ENCODE results near the gene NDUFB3.

DNA sequence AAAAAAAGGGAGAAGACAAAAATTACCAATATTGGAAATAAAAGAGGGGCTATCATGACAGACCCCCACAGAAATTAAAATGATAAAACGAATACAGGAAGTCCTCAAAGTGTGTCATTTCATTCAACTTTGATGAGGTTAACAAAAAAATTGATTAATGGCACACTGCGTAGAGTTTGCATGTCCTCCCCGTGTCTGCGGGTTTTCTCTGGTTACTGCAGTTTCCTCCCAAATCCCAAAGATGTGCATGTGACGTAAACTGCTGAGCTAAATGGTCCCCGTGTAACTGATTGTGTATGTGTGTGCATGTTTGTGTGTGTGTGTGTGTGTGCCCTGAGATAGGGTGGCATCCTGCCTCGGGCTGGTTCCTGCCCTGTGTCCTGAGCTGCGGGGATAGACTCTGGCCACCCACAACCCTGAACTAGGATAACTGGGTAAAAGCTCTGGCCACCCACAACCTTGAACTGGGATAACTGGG lies 6.1 kb upstream of the CCDC150 start:
- PRO-cap, result no peak

GRCh38 chr2:197307326-197307762 lies 3.2 kb downstream of the ANKRD44 start:
- PRO-cap, result bidirectional peak, plus-strand start at chr2:197307511, minus-strand start at chr2:197307423

DNA sequence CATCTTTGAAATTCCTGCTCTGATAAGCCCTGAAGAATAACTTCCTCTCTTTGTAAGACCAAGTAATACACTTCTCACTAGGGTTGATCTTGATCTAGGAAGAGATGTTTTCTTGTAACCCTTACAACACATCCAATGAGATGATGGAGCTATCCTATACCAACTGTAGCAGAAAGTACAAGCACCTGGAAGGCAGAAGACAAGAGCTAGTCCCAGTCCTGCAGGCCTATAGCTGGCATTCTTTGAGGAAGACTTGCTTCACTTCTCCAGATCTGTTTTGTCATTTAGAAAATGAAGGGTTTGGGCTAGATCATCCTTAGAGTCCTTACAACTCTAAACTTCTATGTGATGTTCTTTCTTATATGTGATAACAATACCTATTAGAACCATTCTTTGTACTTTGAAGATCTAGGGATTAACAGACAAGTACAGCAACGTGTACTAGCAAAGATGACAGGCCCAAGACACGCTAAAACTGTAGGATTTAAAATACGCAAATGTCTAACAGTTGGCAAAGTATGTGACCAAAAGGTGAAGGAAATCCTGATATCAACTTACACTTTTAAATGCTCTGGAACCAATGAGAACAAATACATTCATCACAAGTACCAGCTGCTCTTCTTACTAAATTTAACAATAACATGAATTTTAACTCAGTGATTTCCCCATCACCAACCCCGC lies 1.7 kb downstream of the ANKRD44 start:
- PRO-cap, result unidirectional peak, plus-strand start at position 209 of the sequence; bidirectional peak, plus-strand start outside the sequence, minus-strand start at position 564 of the sequence

DNA sequence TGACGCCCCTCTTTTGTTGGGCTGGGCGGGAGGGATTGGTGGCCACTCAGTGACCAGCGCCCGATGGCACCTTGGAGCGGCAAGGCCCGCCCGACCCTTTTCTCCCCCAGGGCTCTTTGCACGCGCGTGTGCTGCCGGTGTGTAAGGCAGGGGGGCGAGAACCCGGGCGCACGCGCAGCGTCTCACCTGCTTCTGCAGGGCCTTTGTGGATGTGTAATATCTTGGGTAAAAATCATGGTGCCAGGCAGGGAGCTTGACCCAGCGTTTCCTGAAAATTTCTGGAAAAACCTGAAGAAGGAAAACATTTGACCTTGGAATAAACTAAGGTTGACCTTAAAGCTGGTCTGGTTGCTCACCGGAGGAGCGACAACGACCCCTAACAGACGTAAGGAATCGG lies 321 bp downstream of the HSPE1 start:
- PRO-cap, result bidirectional peak, plus-strand start at position 144 of the sequence, minus-strand start at position 194 of the sequence

- PRO-cap, result no peak
These were observed 299.5 kb downstream of the PLCL1 start for GRCh38 chr2:198103836-198104373.

DNA sequence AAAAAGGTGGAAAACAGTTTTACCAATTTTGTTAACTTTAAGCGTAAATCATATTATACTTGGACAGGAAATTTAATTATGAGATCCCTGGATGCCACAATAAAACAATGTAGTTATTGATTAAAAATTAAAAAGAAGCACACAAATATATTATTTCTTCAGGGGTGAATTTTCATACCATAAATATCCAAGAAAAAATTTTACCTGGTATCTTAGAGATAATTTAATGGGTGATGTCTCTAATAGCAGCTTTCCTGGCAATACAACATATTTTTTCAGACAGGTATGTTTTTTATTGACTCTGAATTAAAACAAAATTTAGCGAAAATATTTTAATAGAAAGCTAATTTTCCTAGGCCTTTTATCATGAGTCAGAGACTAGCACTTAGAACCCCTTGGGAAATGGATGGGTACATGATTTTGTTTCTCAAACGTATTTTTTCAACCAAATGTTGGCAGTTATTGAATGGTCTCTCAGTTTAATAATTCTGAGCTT lies 750.7 kb downstream of the PLCL1 start:
- PRO-cap, result no peak

GRCh38 chr2:198697134-198697712 lies 760.5 kb downstream of the SATB2 start:
- PRO-cap, result no peak

- PRO-cap, result no peak
These were observed 1.7 kb upstream of the SATB2 start for GRCh38 chr2:199459203-199460138.

GRCh38 chr2:199911482-199912306 lies 601 bp downstream of the C2orf69 start:
- PRO-cap, result bidirectional peak, plus-strand start at chr2:199911779, minus-strand start at chr2:199911751; unidirectional peak, minus-strand start at chr2:199911879

DNA sequence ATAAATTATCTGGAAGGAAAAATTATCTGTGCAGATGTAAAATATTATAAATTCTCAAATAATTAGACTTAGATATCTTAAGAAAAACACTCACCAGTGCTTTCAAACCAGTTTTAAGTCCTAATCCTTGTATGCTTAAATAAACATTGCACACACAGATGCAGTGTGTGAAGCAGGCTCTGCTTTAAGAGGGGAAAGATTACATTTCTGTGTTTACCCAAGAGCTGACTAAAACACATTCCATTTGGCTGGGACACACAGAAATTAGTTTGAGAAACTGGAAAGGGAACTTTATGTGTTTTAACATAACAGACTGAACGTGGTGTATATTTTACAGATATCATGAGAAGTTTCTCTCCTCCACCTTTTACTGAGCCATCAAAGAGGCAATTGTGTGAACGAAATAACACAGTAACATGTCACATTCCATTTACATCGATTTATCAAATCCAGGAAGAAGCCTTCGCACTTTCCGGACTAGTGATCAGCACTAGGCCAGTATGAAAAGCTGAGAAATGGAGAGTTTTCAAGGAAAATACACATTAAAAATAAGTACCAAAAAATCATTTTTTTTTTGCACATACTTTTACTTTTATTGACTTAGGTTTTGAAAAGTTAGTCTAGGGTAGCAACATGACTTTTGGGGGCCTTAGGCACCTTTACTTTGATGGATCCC lies 121.9 kb downstream of the MAIP1 start:
- PRO-cap, result no peak

DNA sequence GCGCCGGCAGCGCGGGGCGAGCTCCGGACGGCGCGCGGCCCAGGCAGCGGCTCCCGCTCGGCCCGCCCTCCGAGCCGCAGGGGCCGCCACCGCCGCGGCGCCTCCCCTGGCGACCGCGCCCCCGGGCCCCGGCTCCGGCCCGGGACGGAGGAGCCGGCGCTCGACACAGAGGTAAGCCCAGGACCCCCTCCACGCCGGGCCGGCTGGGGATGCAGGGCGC lies 169 bp downstream of the SPATS2L start:
- PRO-cap, result no peak

GRCh38 chr2:200376482-200377166 lies 70.1 kb downstream of the SPATS2L start:
- PRO-cap, result no peak

- PRO-cap, result no peak
These were observed 70.6 kb downstream of the SPATS2L start for GRCh38 chr2:200377167-200377452.

DNA sequence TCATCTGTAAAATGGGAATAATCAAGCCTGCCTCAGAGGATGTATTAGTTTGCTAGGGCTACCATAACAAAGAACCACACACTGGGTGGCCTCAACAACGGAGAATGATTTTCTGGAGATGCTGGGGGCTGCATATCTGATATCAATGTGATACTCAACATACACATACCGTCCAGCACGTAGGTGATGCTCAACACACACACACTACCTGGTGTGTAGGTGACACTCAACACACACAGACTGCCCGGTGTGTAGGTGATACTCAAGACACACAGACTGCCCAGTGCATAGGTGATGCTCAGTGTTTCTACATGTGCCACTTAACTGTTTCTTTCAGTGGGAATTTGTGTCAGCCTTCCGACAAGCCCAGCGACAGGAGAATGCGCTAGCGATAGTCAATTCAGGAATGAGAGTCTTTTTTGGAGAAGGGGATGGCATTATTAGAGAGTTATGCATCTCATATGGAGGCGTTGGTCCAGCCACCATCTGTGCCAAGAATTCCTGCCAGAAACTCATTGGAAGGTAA lies 26.5 kb downstream of the AOX1 start:
- PRO-cap, result no peak

DNA sequence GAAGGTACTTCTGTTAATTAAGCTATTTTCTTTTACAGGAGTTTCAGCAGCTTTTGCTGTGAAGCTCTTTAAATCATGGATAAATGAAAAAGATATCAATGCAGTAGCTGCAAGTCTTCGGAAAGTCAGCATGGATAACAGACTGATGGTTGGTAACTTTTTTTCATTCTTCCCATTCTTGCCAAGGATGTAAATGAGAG lies 6.1 kb downstream of the BZW1 start:
- PRO-cap, result no peak

- PRO-cap, result no peak
These were observed 16.8 kb downstream of the BZW1 start for GRCh38 chr2:200828290-200829056.

DNA sequence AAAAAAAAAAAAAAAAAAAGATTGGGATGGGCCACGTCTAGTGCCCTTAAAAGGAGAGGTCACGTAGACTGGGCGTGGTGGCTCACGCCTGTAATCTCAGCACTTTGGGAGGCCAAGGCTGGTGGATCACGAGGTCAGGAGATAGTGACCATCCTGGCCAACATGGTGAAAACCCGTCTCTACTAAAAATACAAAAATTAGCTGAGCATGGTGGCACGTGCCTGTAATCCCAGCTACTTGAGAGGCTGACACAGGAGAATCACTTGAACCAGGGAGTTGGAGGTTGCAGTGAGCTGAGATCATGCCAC lies 19.4 kb downstream of the BZW1 start:
- PRO-cap, result no peak

DNA sequence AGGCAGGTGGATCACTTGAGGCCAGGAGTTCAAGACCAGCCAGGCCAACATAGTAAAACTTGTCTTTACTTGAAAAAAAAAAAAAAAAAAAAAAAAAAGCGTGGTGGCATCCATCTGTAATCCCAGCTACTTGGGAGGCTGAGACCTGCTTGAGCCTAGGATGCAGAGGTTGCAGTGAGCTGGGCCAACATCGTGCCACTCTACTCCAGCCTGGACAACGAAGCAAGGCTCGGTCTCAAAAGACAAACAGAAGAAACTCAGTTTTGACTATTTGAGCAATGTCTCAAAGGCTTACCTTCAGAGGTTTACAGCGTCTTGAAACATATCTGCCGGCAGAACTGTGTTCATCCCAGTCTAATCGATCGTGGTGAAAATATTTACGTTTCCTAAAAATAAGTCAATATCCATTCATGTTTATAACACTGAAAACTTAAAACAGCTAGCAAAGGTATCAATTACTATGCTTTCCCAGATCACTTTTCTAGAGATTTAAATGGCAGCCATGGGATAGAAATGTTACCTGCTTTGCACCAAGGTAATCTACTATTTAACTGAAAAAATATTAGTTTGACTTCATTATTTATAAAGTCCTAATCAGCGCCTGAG lies 10.7 kb downstream of the CLK1 start:
- PRO-cap, result no peak

DNA sequence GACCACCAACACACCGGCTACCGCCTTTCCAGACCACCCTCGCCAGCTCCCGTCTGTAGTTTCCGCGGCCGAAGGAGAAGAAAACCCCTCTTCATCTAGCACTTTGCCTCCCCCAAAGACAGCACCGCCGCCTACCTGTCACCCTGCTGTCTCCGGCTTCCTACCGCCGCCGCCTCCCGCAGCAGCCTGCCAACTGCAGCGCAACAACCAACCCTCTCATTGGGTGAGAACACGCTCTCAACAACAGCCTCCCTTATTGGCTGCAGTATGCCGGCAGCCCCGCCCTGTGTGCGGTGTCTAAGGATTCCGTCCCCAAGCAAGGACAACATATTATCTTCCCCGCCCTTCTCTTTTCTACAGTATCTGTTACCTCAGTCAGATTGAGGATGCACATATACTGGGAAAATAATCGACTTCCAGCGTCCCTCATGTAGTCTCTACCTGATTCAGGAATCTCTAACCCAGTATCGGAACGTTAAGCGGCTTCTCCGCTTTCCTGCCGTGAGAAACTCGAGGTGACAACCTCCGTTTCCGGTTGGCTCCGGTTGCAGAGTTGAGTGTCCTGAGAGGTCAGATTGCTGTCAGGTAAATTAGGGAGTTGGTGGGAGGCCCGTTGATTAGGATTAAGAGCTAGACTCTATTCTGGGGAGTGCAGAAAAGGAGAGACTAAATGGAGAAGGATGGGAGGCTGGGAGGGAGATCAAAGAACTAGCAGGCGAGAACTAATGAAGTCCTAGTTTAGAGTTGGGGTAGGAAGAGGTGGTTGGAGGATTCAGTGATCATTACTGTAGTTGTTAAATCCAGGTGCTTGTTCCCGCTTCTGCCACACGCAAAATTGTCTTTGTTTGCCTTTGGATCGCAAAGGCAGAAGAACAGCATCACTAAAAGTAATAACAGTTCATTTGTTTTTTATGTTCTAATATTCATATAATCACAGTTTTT lies at the start of gene NDUFB3:
Gene NDUFB3, plus strand, starts transcription at position 527 of the 942 bp plus-strand sequence.
- PRO-cap, result bidirectional peak, plus-strand start at position 528 of the sequence, minus-strand start at position 188 of the sequence

- PRO-cap, result no peak
These were observed 23.0 kb downstream of the CFLAR start for GRCh38 chr2:201138780-201139451.